Parietal lobe (tissue), 2 donors: ENCODE measurements around a stretch of chr5.

- RAMPAGE, long total RNA, result no peak
Observed at GRCh38 chr5:66158074-66159006, 14.2 kb downstream of the SREK1 start.

DNA sequence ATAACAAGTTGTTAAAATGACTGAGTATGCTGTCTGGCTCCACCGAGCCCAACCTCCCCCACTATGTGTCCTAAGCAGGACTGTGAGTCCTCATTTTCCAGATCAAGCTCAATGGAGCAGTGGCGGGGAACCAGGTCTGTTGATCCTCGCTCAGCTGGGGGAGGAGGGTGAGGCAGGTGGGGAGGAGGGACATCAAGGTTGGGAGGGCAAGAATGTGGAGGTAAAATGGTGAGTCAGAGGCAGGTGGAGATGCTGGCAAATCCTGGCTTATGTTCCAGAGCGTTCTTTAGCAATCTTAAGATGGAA, 63.9 kb downstream of the SREK1 start:
- RAMPAGE, long total RNA, result no peak

GRCh38 chr5:66333145-66333559, 189.1 kb downstream of the SREK1 start:
- RAMPAGE, long total RNA, result no peak

GRCh38 chr5:66828105-66829368, 232.3 kb downstream of the MAST4 start:
- RAMPAGE, long total RNA, result no peak

DNA sequence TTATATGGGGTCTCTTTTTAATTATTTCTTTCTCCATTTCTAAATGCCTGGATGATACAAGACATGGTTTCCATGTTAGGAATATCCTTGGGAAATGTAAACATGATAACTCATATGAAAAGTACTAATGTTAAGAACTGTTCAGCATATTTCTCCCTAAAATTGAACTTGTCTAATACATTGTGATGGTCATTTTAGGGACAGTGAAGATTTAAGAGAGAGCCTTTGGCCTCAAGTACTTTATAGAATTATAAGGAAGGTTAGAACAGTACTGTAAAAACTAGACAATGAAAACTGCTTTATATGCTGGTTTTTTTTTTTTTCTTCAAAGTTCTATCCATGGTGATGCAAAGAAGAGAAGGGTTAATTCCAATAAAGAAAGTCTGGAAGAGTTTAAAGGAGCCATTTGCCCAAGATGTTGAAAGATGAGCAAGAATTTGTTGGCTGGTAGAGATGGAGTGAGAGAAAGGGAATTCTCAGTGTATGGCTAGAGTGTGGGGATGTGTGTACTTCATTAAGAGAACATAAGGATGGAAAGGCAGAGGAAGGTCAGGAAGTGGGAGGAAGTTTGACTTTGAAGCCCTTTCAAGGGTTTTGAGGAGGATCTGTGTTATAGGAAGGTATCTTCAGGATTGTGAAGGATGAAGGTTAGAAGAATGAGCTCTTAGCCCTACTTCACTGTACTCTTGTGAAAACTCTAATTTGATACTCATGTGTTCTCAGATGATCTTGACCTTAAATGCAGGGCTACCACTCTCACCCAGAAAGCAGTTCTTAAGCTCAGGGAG, 141.7 kb downstream of the CD180 start:
- RAMPAGE, long total RNA, result no peak

GRCh38 chr5:67062846-67063553, 133.6 kb downstream of the CD180 start:
- RAMPAGE, long total RNA, result no peak

- RAMPAGE, long total RNA, result no peak
Observed at GRCh38 chr5:67095336-67096237, 101.0 kb downstream of the CD180 start.

- RAMPAGE, long total RNA, result no peak
Observed at GRCh38 chr5:67214823-67215553, 18.4 kb upstream of the CD180 start.

DNA sequence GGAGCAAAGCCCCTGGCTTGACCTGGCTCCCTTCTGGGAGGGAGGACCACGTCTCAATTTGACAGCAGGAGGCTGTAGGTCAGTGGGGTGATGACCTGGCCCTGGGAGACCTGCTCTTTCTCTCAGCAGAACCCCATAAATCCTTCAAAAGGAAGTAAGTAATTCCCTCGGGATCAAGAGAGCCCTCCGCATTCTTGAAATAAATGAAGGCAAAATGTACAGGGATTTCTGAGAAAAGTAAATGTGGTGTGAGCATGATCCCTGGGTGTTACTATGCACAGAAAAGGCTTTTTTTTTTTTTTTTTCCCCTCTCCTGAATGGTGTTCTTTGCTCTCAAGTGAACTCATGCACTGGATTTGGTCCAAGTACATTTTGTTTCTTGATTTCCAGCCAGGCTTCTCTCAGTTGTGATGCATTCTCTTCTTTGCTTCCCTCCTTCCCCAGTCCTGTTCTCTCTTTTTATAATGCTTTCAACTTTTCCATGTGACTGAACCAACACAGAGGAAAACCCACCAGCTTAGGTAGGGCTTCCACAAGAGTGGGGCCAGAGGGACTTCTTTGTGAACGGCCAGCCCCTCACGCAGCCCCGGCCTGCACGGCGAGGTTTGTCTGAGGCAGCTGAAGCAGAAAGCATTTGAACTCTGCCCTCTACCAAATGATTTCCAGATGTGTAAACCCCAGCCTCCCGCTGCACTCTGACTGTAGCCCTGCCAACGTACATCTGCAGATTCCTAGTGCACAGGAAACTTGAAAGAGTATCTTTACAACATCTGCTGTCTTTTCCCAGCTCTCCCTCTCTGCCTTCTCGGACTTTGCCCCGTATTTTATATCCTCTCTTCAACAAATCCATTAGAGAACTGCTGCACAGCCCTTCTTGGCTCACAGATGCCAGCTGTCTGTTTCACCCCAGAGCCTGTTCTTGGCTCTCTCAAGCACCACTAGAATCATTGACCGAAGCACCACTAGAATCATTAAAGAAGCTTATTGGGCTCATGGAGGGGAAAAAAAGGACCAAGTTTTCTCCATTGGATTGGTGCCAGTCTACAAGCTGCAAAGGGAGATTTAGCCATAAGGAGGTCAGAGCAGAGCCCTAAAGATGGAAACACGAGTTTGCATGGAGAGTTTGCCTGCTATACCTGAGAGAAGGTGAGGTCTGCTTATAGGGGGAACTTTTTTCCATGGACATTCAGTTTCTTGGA, 71.8 kb upstream of the CD180 start:
- RAMPAGE, long total RNA, result no peak

DNA sequence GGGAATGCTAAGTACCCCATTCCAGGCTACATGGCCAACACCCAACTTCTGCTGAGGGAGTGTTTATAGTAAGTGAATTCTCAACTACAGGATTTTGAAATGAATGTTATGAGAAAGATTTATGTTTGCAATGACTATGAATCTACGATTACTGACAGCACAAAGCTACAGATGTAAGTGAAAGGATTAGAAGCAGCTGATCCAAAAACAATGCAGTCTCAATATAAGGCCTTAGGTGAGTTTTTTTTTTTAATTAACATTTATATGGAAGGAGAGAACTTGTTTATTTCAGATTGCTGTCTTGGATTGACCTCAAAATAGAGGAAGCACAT, 294.4 kb upstream of the CD180 start:
- RAMPAGE, long total RNA, result no peak

DNA sequence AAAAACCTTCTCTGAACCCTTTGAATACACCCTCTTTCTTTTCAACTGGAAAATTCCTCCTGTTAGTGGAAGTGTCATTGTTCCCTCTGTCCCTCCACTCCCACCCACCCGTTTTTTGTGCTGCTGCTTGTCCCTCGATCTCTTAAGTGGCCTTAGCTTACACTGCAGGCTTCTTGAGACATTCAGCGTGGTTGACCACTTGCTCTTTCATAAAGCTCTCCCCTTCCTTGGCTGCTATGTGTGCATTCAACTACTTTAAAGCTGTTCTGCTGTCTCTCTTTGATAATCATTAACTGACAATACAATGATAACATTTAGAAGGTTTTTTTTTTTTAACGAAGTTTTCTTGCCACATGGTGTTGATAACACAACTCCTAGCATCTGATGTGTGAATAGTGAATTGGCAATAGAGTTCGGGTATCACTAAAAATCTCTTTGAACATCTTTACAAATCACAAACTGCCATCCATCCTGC, 409.1 kb upstream of the CD180 start:
- RAMPAGE, long total RNA, result no peak

DNA sequence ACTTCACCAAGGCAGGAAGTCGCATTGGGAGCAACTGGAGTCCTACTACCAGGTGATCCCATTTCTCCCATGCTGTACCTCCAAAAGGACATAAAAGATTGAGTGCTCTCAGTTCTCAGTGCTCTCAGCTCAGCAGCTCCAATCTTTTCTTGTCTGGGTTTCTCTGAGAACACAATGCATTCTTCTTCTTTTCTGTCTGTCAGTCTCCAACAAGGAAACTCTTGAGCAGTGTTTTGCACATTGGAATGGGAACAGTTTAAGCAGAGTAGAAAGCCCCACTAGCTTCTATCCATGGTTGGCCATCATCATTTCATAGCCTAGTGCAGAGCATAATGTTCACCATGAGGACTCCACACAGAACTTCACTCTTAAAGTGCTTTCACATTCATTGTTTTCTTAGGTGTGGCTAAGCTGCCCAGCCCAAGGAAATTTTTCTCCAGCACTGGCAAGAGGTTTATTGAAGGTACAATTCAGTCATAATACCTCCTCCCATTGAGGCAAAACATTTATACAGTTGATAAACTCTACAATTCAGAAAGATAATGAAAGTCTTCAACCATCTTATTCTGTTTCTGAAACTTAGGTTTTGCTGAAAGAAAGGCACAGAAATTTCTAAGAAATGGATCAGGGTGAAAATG, 502.9 kb upstream of the CD180 start:
- RAMPAGE, long total RNA, result no peak

- RAMPAGE, long total RNA, result no peak
Observed at GRCh38 chr5:67795851-67796558, 419.6 kb upstream of the PIK3R1 start.

GRCh38 chr5:67808281-67808710, 407.3 kb upstream of the PIK3R1 start:
- RAMPAGE, long total RNA, result no peak

DNA sequence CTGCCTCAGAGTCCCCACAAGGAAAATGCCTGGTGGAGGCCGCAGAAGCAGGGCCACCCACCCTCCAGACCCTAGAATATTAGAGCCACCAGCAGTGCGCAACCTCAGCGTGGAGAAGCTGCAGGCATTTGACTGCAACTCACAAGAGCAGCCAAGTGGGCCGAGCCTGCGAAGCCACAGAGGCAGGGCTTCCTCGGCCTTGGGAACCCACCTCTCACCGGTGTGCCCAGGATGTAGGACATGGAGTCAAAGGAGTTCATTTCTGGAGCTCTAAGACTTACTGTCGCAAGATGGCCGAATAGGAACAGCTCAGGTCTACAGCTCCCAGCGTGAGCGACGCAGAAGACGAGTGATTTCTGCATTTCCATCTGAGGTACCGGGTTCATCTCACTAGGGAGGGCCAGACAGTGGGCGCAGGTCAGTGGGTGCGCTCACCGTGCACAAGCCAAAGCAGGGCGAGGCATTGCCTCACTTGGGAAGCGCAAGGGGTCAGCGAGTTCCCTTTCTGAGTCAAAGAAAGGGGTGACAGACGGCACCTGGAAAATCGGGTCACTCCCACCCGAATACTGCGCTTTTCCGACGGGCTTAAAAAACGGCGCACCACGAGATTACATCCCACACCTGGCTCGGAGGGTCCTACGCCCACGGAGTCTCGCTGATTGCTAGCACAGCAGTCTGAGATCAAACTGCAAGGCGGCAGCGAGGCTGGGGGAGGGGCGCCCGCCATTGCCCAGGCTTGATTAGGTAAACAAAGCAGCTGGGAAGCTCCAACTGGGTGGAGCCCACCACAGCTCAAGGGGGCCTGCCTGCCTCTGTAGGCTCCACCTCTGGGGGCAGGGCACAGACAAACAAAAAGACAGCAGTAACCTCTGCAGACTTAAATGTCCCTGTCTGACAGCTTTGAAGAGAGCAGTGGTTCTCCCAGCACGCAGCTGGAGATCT, 397.6 kb upstream of the PIK3R1 start:
- RAMPAGE, long total RNA, result no peak

DNA sequence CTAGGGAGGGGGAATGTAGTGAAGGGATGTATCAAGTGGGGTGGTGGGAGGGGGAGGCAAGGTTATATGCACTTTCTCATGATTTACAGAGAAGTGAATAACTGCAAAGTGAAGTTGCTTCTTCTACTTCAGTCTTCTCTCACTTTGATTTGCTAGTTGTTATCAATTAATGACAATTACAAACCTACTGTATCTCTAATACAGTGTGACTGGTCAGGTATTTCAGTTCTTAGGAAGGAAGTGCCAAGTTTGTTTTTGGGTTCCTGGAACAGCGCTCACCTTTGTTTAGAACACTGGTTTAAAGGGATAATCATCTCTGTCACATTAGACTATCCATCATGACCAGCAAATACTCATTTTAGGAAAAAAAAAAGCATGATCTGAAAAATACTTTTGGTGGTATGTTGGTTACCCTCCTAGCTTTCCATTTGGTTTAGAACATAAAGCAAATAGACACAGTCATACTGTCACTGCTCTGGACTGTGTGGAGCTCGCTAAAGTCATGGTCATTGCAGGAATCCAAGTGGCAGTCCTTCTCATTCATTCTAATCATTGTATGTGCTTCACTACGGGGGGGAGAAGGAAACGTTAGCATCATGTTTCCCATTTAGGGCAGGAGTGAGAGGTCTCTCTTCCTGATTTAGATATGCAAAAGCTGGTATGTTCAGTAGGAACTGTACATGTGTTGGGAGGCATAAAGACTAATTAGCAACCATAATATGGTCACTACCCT, 83.5 kb downstream of the PIK3R1 start:
- RAMPAGE, long total RNA, result no peak

DNA sequence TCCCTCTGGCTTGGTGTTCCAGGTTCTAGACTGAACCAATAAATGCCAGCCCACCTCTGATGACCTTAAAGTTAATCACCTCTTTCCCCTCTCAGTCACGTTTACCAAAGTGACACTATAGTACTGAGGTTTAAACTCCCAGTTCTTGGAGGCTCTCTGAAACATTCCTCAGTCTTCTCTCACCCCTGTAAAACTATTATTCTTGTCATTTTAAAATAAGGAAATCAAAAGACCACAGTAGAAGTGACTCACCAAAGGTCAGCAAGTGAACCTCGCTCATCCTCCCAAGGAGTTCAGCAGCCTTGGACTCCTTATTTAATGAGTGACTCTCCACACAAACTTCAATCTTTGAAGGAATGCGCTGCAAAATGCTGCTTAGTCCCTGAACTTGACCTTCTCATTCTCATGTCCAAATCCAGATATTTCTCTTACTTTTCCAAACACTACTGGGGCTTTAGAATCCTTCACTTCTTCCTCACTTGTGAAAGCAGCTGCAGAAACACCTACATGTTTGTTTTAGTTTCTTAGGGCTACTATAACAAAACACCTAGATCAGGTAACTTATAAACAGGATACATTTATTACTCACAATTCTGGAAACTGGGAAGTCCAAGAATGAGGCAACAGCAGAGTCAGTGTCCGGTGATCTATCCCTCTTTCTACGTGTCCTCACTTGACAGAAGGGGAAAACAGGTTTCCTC, 103.9 kb downstream of the PIK3R1 start:
- RAMPAGE, long total RNA, result no peak

DNA sequence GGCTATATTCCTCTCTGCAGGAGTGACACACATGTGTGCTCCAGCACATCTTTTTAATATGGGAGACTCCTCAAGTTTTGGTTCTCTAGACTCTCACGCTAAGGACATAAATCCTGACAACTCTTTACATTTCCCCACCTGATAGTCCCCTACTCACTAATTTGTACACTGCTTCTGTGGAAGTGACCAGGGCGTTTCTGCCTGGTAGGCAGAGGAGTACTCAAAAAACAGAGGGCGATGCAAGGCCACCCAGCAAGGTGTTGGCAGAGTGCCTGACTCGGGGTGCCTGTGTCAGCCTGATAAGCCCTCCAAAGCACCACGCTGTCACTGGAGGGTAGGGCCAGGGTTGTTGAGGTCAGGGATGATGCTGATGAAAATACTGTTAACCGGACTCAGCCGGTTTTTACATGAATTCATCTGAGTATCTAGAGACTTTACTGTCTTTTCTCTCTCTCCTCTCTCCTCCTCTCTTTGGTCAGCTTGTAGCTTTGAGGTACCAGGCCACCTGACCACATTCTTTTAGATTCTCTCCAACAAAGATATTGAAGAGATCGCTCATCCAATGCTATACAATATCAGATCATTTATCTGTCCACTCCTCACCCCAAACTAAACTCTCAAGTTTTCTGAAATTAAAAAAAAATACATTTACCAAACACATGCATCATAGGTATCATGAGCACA, 205.1 kb downstream of the PIK3R1 start:
- RAMPAGE, long total RNA, result no peak

DNA sequence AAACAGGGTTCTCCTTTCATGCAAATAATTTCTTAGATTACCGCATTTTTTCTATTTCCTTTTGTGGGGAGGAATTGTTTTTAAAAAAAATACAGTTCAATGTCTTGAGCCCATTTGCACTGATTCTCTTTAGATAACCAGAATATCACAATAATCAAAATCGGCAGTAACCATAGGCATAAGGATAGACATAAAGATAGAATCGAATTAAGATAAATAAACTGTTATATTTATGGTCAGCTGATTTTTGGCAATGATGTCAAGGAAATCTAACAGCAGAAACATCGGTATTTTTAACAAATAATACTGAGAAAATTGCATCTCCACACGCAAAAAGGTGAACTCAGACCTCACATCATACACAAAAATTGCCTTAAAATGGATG, 325.5 kb downstream of the PIK3R1 start:
- RAMPAGE, long total RNA, result no peak

DNA sequence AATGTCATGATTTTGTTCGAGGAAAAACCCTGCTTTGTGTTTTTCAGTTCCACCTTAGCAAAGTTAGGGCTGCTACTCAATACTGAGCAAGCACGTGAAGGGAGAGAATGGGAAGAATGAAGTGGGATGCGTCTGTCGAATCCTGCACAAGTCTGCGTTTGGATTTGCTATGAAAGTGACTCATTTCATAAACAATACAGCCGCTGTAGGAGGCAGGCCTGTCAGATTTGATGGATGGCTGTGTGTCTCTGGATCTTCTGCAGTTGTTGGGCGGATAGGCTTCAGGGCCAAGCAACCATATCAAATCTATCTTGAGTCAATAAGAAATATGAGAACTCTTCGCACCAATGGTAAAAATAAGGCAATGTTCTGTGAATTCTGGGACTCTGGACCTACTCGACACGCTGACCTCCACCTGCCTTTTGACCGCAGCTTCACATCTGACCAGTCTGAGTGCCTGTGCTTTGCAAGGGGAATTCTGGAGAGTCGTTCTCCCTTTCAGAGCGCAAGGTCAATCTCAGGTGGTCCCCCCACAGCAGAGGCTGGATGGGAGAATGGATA, 333.7 kb downstream of the PIK3R1 start:
- RAMPAGE, long total RNA, result no peak